LNCaP clone FGC (cell line): ENCODE measurements around a stretch of chr6.

DNA sequence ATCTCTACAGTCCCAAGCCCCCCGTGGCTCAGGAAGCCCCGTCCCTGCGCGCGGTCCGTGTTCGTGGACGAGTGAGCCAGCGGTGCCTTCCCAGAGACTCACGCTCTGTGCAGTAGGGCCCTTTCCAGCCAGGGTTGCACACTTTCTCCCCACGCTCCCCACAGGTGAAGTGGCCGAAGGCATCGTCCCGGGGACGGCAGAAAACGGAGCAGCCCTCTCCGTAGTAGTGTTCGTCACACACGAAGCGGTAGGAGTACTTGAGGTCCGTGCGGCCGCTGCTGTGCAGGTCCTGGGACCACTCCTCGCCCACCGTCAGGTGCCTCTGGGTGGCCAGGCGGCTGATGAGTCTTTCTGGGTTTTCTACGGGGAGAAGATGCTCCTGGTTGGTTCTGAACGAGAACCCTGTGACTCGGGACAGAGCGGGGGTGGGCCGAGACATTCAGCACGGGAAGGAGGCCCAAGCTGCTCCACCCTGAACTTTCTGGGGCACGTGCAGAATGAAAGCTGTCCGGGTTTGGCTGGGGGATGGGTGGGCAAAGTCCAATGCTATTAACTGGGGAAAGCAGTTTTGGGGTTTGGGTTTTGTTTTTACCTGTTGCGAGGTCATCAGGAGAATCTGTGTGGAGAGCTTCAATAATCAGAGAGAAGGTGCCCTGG lies 2.6 kb downstream of the DLL1 start:
- RRBS, 2 experiments = no CpG with 5 or more reads among the region's 35 CpGs

DNA sequence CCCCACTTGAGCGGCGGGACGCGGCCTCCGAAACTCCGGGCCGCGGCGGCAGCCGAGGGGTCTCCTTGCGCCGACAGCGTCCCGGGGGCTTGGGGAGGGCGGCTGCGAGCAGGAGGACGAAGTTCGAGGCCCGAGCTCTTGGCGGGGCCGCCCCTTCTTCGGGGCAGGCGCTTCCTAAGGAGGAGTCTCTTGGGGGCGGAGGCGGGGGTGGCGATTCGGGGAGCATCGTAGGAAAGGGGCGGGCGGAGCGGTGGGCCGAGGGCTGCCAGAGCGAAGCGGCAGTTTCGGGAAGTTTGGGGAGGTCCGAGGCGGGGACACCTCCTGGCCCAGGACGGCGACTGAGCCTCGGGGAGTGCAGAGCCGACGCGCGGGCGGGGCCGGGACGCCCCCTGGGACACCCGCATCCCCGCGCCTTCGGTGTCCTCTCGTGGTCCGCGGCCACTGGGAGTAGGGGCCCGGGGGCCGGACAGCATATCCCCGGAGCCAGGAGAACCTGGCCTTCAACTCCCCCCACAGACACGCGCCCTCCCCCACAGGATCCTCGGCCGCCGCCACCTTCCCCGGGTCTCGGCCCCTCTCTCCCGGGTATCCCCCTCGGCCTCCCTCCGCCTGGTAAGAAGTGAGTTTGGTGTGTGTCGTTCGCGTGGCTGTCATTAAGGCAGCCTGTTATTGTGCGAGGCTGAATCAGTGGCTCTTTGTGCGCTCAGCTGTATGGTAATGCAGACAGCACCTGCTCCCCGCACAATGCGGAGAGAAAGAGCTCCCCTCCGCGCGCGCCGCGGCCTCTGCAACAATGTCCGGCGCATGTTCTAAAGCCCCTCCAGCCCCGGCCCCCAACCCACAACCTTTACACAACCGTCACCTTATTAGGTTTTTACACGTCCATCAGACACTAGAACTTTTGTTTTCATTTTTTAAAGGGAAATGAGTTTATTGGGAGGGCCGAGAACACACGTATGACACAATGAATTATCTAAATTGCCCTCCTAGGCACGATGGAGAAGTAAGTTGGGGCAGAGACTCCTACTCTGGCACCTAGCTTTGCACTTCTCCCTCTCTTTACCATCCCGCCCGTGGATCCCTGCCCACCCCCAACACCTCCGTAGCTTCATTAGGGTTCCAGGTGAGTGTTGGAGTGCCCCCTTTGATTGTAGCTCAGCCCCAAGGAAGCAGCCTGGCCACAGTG lies 847 bp upstream of the DLL1 start:
- RRBS, 2 experiments = 40 to 46% methylated on average over 28 of the region's 91 CpGs

DNA sequence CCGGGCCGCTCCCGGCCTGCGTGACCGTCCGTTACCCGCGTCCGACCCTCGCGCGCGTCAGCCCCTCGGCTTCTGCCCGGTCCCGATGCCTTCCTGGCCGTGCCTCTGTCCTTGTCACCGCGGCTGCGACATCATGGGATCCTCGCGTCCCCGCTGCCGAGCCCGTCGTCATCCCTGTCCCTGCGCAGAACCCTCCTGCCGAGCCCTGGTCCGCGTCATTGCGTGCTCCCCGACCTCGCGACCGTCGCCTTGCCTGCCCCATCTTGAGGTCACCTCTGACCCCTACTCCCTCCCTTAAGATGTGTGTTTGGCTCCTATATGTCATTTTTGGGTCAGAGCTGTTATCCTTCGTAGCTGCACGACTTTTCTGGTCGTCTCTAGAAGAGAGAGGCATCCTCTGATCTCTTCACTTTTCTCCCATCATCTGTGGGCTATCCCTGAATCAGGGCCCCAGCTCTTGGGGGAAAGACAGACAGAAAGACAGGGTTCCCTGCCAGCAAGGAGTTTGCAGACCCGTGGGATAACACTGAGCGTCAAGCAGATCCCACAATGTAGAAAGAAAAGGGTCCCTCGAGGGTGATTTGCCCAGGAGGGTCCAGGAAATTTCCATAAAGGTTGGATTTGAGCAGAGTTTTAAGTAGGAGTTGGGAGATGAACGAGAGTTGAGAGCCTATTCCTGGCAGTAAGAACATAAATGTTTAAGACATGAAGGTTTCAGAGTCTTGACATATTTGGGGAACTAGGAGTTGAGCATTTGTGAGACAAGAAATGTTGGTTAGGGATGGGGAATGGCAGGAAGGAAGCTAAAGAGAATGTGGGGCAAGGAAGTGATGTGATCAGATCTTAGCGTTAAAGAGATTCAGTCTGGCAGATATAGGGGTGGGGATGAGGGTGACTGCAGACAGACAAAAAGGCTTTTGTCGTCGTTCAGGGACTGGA lies 587 bp downstream of the FAM120B start:
- RRBS, 2 experiments = under 1% methylated on average over 13 of the region's 46 CpGs

GRCh38 chr6:170374990-170376127 lies 68.8 kb downstream of the FAM120B start:
- RRBS, 2 experiments = no CpG with 5 or more reads among the region's 14 CpGs

GRCh38 chr6:170462235-170462912 lies 90.7 kb downstream of the PSMB1 start:
- RRBS, 2 experiments = no CpG with 5 or more reads among the region's 9 CpGs